Cardiac fibroblast (primary cell): ENCODE data around the gene MYG1.

GRCh38 chr12:52899820-52900840 is 4.7 kb downstream of the KRT8 start:
- RRBS = no CpG with 5 or more reads among the region's 19 CpGs

- RRBS = no CpG with 5 or more reads among the region's 4 CpGs
Observed at GRCh38 chr12:52900911-52901347, 3.9 kb downstream of the KRT8 start.

- RRBS = no CpG with 5 or more reads among the region's 16 CpGs
Observed at GRCh38 chr12:53005202-53005691, 1.0 kb upstream of the EIF4B start.

- RRBS = 4% methylated on average over 4 of the region's 50 CpGs
Observed at GRCh38 chr12:53006588-53007556, 616 bp downstream of the EIF4B start.

GRCh38 chr12:53046032-53046279 is 3.9 kb upstream of the TNS2 start:
- RRBS = no CpG with 5 or more reads among the region's 6 CpGs

DNA sequence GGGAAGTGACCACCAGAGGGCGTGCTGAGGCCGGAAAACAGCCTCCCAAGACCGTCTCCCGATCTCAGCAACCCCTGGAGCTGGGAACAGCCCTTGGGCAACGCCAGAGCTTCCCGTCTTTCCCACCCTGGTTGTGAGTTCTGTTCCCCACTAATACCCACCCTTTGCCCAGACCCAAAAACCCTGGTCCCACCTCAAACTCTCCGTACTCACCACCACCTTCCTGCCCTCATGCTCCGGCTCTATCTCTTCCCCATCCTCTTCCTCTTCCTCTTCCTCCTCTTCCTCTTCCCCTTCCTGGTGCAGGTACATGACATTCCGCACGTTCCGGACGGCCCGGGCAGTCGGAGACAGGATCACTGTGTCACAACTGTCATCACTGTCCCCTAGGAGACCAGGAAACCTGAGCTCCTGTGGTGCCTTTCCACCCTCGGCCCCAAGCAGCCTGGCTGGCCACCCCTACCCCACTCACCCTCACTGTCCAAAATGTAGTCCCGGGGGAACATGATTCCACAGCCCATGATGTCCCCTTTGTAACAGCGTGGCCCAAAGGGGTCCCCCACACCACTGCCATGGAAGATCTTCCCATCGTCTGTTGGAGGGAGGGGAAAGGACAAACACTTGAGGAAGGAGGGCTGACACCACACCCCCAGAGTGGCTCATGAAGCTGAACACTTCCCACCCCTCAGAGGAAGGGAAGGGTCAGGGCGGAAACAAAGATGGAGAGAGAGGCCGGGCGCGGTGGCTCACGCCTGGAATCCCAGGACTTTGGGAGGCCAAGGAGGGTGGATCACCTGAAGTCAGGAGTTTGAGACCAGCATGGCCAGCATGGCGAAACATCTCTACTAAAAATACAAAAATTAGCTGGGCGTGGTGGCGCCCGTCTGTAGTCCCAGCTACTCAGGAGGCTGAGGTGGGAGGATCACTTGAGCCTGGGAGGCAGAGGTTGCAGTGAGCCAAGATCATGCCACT is 12.8 kb downstream of the SPRYD3 start:
- RRBS = 8% methylated on average over 3 of the region's 27 CpGs

DNA sequence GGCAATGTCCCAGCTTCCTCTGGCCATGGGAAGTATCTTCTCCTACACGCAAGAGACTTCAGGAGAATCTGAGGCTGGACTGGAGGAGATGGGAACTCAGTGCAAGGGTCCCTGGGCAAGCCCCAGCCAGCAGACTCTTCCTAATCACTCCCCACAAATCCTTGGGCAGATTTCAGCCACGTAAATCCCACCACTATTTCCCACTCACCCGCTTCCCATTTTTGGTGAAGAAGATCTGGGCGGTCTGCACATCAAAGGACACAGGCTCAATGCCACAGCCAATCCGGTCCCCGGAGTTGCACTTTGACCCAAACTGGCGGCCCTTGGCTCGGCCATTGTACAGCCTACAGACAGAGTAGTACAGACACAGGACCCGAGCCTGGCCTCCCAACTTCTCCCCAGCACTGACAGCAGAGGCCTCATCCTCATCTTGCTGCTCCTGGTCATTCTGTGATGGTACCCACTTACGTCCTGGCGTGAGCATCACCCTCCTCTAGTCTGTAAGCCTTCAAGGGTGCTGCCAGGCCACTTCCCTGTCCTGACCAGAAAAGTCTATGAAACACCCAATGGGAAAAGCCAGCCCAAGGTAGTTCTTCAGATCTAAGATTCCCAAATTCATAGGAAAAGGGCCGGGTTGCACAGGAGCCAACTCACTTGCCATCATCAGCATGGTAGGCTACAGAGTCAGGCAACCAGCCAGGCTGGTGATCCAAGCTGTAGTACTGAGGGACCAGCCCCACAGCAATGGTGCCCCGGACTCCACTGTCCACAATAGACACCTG is 4.6 kb downstream of the SPRYD3 start:
- RRBS = no CpG with 5 or more reads among the region's 13 CpGs

- RRBS = 7% methylated on average over 3 of the region's 24 CpGs
Observed at GRCh38 chr12:53078620-53079261, 449 bp downstream of the SPRYD3 start.

DNA sequence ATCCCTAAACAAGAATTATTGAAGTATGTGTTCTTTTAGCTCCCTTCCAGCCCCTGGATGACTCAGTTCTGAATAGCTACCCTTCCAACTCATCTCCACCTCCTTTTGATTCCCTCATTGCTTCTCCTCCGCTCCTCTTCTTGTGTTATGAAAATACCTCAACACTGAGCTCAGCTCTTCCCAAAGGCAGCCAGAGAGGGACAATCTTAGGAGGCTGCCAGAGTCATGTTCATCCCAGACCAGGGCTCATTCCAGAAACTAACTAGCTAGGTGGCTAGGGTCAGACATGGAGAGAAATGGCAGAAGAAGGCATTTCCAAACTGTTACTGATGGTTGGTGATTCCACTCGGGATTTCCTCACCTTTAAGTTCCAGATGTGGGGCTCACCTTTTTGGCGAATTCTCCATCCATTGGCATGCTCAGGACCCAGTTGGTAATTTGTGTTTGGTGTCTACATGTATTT is 1.6 kb upstream of the SPRYD3 start:
- RRBS = no CpG with 5 or more reads among the region's 3 CpGs

- RRBS = no CpG with 5 or more reads among the region's 12 CpGs
Observed at GRCh38 chr12:53191505-53192136, 10.9 kb upstream of the CSAD start.

DNA sequence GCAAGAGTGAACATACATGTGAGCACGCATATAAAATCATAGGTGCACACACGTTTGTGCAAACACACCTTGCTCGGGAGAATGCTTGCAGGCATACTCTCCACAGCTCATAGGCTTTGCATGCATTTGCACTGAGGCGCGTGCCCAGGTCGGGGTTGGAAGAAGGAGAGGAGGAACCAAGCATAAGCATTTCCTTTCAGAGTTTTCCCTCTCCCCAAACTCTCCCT is 11.5 kb downstream of the RARG start:
- RRBS = no CpG with 5 or more reads among the region's 6 CpGs

DNA sequence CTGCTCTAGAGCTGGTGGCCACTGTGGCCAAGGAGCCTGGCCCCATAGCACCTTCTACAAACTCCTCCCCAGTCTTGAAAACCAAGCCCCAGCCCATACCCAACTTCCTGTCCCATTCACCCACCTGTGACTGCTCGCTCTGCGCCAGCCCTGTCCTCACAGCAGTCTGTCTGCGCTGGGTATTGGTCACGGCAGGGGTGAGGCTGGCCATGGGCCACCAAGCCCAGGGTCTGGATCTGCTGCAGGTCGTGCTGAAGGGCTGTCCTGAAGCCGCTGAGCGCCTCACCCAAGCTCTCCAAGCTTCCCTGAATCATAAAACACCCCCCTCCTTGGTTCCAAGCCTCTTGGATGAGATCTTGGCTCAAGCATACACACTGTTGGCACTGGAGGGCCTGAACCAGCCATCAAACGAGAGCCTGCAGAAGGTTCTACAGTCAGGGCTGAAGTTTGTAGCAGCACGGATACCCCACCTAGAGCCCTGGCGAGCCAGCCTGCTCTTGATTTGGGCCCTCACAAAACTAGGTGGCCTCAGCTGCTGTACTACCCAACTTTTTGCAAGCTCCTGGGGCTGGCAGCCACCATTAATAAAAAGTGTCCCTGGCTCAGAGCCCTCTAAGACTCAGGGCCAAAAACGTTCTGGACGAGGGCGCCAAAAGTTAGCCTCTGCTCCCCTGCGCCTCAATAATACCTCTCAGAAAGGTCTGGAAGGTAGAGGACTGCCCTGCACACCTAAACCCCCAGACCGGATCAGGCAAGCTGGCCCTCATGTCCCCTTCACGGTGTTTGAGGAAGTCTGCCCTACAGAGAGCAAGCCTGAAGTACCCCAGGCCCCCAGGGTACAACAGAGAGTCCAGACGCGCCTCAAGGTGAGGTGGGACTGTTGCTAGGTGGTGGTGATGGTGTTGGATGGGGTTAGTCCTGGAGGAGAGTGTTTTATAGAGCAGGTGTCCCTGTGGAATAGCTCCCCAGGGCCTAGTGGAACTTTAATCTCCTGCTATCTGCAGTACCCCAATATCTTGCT is 9.0 kb upstream of the PFDN5 start:
- RRBS = no CpG with 5 or more reads among the region's 18 CpGs

DNA sequence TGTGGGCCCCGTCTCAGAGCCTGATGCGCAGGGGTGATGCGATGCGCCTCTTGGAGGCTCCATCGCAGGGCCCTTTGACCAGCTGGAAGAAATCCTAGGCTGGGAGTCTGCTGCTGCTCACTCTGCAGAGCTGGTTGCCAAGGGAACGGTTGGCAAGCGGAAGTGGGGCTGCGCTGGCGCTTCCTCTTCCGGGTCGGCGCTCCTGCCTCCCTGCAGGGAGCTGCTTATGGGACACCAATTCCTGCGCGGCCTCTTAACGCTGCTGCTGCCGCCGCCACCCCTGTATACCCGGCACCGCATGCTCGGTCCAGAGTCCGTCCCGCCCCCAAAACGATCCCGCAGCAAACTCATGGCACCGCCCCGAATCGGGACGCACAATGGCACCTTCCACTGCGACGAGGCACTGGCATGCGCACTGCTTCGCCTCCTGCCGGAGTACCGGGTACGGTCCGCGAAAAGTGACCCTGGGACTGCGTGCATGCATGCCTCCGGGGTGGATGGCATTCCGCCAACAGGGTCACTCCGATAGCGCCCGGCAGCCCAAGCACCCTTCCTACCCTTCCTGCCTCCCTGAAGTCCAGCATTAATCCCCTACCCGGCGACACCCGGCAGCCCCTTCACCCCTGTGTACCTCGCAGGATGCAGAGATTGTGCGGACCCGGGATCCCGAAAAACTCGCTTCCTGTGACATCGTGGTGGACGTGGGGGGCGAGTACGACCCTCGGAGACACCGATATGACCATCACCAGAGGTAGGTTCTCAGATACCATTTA is at the start of gene MYG1:
Gene MYG1 (plus strand): TSS at position 184 of the 773 bp plus-strand sequence.
- RRBS = 3% methylated on average over 21 of the region's 57 CpGs

GRCh38 chr12:53323916-53324419 is 2.6 kb upstream of the AAAS start:
- RRBS = no CpG with 5 or more reads among the region's 20 CpGs

DNA sequence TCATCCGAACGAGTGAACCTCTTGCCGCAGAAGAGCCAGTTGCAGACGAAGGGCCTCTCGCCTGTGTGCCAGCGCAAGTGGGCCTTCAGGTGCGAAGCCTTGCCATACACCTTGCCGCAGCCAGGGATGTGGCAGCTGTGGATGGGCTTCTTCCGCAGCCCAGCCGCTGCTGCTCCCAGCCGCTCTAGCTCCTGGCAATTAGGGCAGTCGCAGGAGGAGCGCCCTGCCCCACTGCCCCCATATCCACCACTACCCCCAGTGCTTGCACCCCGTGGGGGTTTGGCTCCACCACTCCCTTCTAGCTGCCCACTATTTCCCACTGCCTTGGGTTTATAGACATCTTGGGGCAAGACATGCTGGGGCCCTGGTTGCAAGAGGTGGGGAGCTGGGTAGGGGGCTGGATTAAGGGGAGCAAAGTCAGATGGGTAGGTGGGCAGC is 7.0 kb upstream of the AAAS start:
- RRBS = no CpG with 5 or more reads among the region's 14 CpGs

DNA sequence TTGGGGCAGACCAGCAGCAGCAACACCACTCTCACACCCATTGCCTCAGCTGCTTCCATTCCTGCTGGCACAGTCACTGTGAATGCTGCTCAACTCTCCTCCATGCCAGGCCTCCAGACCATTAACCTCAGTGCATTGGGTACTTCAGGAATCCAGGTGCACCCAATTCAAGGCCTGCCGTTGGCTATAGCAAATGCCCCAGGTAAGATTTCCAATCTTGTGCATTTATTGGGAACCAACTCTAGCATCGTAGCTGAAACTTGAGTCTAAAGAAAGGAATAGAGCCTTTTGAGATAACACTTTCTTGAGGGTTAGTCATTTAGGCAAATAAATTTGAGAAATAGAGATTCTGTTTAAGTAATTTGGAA is 3.4 kb downstream of the SP1 start:
- RRBS = no CpG with 5 or more reads among the region's 2 CpGs

GRCh38 chr12:53462182-53463102 is 10.5 kb downstream of the PCBP2 start:
- RRBS = no CpG with 5 or more reads among the region's 10 CpGs

DNA sequence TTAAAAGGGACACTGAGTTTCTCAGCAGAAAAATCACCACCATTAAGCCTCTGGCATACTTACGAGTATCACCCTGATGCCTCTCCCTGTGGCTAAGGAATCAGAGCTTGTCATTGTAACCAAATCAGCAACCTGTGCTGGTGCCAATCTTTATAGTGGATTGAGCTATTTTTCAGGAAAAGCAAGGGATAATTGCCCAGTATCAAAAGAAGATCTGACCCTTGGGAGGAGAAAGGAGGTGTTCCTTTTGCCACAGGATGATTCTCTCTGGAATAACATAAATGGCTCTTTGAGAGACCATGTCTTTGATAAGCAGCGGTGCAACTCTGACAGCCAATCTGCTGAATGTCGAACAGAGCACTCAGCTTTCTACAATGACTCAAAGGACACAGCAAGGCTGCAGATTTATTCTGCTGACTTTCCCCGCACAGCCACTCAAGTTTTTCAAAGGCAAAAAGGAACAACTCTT is 34.7 kb downstream of the ATF7 start:
- RRBS = no CpG with 5 or more reads among the region's 4 CpGs